ENCODE measurements around a stretch of chr20.

DNA sequence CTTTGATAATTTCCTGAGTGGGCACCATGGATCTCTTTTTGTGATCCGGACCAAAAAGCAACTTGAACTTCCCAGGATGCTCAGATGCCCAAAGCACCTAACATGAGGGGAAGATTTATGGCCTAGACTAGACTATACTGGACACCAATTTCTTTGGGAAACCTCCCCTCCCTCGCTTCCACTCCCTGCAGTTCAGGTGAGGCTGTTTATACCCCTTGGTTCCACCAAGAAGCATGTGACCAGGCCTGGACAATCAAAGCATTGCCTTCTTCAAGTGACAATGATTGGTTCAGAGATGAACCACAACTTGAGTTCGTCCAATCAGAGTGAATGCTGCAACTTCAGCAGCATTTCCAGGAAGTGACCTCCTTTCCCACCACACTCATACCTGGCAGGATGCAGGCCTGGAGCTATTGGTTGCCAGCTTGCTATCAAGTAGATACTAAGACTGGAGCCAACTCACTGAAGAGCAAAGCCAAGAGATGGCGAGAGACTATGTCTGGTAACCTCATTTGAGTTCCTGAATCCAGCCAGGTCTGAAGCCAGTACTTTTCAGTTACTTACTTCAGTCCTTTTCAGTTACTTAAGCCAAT, 45.6 kb upstream of the SLC9A8 start:
- PRO-cap: no peak

DNA sequence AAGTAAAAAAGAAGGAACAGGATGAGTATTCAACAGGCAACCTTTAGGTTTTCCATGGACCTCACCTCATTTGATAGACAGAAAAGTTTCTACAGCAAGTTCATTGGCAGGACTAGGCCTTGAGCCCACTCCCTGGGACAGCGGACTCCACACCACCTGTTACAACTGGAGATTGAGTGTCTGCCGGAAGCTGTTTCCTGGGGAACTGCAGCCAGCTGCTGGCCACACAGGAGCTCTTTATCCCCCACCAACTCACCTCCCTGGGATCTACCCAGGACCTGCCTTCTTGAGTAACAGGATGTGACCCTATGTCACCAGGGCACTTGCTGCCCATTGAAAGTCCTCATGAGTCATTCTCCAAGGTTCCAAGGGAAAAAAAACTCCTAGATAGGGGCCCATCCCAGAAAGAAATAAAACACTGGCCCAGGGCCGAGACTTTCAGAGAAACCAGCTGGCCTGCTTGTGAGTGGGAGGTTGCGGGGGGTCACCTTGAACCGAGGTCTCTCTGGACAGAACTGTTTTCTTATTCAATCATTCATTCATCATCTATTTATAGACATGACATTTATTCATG, 37.4 kb upstream of the SLC9A8 start:
- PRO-cap: no peak

DNA sequence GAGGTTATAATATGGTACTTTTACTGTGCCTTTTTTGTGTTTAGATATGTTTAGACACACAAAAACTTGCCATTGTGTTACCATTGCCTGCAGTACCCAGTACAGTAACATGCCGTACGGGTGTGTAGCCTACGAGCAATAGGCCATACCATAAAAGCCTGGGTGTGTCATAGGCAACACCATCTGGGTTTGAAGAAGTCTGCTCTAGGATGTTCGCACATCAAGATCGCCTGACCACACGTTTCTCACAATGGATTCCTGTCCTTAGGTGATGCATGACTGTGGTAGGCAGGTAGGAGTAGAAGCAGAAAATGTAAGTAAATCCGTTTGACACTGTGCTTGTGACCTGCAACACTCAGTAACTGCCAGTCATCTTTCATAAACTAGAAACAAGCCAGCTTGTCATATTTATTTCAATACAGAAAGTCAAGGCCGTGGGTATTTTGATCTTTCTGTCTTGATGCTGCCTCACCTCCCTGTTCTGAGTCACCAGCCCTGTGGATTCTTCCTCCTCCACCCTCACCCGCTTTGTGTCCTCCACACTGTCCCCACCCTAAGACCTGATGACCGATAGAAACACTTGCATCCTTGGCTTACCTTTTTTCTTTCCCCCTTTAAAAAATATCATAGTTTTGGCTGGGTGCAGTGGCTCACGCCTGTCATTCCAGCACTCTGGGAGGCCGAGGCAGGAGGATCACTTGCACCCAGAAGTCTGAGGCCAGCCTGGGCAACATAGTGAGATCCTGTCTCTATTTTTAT, 7.3 kb upstream of the SLC9A8 start:
- PRO-cap: no peak

- PRO-cap: no peak
These were observed 20.1 kb downstream of the SLC9A8 start for GRCh38 chr20:49832848-49833047.

GRCh38 chr20:49964865-49965335, 17.9 kb upstream of the SNAI1 start:
- PRO-cap: no peak

DNA sequence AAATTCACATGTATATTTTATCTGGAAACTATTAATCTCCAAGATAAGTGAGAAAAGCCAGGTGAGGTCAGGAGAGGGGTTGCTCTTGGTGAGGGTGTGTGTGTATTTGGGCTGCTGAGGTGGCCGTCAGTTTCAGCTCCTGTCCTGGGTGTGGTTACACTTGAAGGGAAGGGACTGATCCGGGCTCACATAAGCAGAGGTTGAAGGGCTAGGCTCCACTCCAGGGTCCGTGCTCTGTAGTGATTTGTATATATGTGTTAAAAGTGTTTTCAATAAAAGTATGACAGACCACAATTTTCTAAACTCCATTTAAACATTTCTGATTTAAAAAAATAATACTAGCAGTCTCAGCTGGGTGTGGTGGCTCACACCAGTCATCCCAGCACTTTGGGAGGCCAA, 13.5 kb upstream of the SNAI1 start:
- PRO-cap: no peak

DNA sequence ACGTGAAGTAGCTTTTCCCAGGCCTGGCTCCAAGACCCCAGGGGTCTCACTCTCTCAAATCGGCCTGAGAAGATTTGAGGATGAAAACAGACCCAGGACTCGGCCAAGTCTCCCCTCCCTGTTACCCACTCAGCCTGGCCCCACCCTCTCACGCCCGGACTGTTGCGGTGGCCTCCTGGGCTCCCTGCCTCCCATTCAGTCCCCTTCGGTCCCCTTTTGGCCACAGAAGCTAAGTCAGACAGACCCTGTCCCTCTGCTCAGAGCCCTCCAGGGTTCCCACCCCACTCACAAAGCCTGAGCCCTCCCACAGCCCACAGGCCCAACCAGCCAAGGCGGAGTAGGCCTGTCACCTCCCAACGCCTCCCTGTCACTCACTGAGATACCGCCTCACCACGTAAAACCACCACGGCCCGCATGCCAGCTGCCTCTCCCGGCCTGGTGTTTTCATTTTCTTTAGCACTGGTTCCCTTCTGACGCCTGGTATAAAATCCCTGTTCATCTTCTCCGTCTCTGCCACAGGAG, 58.3 kb downstream of the SNAI1 start:
- PRO-cap: no peak

- PRO-cap: no peak
These were observed 28.5 kb downstream of the UBE2V1 start for GRCh38 chr20:50084484-50084894.

GRCh38 chr20:50115822-50116421, 3.0 kb upstream of the UBE2V1 start:
- PRO-cap: bidirectional peak, plus-strand start at chr20:50116061, minus-strand start at chr20:50115954

- PRO-cap: no peak
These were observed 18.0 kb upstream of the UBE2V1 start for GRCh38 chr20:50130784-50131578.

DNA sequence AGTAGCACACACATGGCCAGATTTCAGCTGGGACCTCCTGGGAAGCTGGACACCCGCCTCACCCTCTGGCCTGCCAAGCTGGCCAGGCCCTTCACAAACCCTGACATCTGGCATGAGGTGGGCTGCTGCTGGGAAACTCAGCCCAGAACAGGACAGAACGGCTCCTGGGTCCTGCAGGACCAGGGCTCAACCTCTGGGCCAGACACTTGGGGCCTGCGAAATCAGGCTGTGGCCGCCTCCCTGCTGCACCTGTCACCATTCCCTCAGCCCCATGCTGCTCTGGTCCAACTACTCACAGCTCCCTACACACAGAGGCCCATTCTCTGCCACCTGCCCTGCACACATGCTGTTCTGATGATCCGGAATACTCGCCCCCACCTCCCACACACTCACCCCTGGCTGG, 4.1 kb downstream of the PEDS1 start:
- PRO-cap: no peak

GRCh38 chr20:50186190-50186607, 4.4 kb upstream of the CEBPB start:
- PRO-cap: no peak

DNA sequence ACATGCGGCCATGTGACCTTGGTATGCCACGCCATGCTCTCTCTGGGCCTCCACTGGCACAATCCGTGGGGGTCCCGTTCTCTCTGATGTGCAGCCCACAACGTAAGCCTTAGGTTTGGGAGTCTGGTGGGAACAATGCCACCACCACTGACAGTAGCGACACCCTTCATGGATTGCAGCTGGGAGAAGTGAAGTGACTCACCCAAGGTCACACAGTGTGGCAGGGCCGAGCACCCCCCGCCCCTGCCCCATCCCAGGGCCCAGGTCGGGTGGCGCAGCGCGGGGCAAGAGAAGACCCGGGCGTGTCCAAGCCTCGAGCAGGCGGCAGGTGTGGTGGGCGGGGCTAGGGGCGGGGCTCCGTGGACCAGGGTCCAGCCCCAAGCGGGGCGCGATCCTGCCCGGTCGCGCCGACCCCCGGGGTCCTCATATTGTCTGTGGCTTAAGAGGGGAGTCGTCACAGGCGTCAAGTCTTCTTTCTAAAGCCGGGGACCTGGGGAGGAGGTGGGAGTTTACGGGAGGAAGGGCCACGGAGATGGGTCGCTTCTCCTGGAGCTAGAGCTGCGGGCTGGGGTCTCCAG, 745 bp upstream of the CEBPB start:
- PRO-cap: no peak

GRCh38 chr20:50196112-50196608, 5.5 kb downstream of the CEBPB start:
- PRO-cap: no peak

DNA sequence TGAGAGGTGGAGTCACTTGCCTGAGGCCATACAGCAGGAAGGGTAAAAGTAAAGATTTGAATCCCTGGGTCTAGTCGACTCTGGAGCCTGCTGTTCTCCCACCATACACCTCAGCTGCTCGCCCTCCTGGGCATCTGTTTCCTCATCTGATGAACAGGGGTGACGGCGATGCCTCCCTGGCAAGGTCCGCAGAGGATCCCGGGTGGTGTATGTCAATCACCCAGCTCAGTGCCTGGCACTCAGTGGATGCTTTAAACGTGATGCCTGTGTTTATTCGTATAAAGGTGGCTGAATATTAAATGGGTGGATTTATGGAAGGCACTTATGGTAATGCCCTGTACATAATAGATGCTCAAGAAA, 101.2 kb downstream of the CEBPB start:
- PRO-cap: no peak

DNA sequence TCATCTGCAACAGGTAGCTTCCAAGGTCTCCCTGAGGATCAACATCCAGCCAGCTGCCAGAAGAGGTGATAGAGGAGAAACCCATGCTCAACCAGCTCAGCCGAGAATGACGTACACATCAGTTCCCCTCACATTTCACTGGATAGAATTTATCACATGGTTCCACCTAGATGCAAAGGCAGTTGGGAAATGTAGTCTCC, 144.5 kb downstream of the CEBPB start:
- PRO-cap: no peak

DNA sequence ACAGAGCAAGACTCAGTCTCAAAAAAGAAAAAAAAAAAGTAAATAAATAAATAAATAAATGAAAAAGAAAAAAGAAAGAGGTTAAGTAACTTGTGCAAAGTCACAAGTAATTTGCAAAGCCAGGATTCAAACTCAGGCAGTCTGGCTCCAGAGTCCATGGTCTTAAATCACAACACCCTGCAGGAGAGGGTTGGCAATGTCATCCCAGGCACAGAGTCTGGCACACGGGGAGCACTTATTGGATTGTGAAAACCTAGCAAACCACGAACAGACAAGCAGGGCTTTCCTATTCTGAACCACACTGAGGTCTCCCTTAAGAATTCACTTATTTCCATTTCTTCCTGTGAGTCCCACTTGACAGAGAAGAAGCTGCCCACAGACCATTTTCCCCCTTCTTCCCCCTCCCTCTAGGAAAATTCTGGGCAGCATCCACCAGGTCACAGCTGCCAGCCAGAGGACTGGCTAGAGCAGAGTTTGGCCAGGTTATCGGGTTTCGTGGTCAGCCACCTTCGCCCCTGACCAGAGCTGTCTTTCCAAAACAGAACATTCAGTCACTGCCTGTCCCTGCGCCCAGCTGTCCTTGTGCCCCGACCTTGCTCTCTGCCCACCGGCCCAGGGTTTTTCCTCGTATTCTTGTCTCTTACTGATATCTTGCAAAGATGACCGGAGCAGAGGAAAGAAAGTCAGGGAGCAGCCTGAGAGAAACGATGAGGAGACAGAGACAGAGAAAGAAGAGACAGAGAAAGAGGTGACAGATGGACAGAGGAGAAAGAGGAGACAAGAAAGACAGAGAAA, 106.4 kb upstream of the PTPN1 start:
- PRO-cap: no peak

DNA sequence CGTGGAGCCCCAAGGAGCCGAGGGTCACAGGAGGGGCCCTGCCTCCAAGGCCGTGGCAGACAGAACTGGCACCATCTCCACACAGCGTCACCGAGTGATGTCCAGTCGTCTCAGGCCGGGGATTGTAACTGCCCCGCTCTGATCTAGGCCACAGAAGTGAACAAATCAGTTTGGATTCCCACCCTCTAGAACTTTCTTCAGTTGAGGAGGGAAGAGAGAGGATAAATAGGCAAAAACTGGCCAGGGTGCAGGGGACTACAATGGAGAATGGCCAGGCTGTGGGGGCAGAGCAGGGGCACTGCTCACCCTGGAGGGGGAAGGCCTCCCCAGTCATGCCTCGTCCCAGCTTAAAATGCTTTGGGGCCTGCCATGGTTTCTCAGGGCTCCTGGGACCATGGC, 54.0 kb upstream of the PTPN1 start:
- PRO-cap: no peak

GRCh38 chr20:50511625-50511988, 1.4 kb downstream of the PTPN1 start:
- PRO-cap: no peak

DNA sequence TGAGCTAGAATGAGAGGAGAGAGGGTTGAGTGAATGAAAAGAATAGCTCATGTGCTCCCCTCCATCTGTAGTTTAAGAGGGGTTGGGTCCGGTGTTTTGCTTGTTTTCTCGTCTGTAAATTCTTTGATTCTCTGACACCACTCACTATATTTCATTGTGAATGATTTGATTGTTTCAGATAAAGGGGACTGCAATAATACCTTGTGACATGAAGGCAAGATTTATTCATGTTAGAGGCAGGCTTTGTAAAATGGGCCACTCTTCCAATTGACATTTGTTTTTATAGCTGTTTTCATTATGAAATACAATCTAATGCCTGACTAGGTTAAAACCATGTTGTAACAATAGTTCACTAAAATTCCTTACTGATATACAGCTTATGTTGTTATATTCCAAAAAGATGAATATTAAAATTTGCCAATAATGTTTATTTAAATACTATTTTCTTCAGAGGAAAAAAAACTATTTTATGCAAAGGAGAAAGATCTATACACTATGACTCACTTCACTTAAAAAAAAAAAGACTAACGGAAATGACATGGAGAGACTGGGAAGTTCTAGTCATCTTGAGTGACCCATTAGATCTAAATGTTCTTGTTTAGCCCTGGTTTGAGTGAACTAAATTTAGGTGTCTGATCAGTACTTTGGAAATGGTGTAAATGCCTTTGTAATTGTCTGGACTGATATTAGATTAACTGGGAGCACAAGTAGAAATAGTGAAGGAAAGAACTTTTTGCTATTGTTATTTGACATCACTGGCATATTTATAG, 3.4 kb downstream of the PTPN1 start:
- PRO-cap: no peak

All from neuron (in vitro differentiated cells).